Measurements from ENCODE around the genes CC2D2B and DNTT.

GRCh38 chr10:95183194-95184535 lies 10.4 kb upstream of the ACSM6 start:
CAGE:
- cytosol, long polyA minus RNA: no peak
- cytosol, long polyA plus RNA: no peak
- long polyA plus RNA: no peak
- nucleus, long polyA minus RNA: no peak
- nucleus, long polyA plus RNA: no peak

CAGE:
- cytosol, long polyA minus RNA: no peak
- cytosol, long polyA plus RNA: no peak
- long polyA plus RNA: no peak
- nucleus, long polyA minus RNA: no peak
- nucleus, long polyA plus RNA: no peak
Measured at GRCh38 chr10:95276272-95276564, 14.6 kb downstream of the PDLIM1 start.

DNA sequence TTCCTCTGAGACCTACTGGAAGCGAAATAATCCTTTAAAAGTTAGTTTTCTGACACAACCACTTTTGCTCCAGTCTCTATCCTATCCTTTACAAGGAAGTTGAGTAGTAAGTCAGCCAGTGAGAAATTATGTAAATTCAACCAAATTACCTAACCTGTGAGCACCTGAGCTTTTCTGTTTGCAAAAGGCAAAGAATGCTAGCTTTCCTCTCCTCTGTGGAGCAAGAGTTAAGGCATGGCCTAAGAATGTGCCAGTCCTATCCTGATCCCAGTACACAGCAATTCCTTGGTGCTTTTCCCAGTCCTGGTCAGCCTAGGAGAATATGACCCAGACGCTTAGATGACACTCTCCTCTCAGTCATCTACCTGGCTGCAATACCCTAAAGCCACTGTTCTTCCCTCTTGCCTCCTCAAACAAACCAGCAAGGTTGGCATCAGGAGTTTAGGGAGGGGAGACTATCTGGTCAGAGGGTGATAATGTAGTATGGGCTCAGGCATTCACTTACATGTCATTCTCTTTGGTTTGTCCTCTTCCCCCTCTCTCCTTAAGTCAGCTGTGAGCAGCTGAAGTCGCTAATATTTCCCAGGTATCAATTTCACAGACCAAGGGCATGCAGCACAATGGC lies 4.1 kb downstream of the PDLIM1 start:
CAGE:
- cytosol, long polyA minus RNA: no peak
- cytosol, long polyA plus RNA: no peak
- long polyA plus RNA: no peak
- nucleus, long polyA minus RNA: no peak
- nucleus, long polyA plus RNA: no peak

DNA sequence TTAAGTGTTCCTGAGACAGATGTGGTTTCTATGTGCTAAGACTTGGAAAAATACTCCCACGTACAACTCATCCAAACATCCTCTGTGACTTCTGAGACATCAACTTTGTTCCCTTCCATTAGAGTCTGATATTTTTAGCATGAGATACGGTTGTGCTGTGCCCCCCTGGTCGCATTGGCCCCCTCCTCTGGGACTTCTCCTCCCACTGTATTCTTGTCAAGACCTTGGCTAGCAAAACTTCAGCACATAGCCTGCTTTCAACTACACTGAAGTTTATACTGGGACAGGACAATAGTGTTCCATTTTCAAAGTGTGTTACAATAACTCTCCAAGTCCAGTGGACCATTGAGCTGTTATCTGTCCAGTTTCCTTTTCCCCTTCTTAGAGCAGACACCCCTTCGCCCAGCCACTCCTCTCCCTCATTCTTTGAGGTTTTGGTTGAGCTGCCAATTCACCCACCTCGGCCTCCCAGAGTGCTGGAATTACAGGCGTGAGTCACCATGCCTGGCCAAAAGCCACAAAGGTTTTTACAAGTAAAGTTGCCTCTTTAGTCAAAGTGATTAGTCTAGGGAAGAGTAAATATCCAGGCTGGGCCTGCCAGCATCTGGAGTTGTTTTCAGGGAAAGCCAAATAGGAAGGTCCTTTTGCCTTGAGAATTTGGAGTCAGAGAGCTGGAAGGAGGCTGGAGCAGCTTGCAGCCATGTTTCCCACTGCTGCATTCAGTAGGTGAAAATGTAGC lies 17.8 kb upstream of the PDLIM1 start:
CAGE:
- cytosol, long polyA minus RNA: no peak
- cytosol, long polyA plus RNA: no peak
- long polyA plus RNA: no peak
- nucleus, long polyA minus RNA: no peak
- nucleus, long polyA plus RNA: no peak

CAGE:
- cytosol, long polyA minus RNA: no peak
- cytosol, long polyA plus RNA: no peak
- long polyA plus RNA: no peak
- nucleus, long polyA minus RNA: no peak
- nucleus, long polyA plus RNA: no peak
Measured at GRCh38 chr10:95327325-95327878, 36.6 kb upstream of the PDLIM1 start.

GRCh38 chr10:95431836-95432415 lies 129.2 kb downstream of the SORBS1 start:
CAGE:
- cytosol, long polyA minus RNA: no peak
- cytosol, long polyA plus RNA: no peak
- long polyA plus RNA: no peak
- nucleus, long polyA minus RNA: no peak
- nucleus, long polyA plus RNA: no peak

CAGE:
- cytosol, long polyA minus RNA: no peak
- cytosol, long polyA plus RNA: no peak
- long polyA plus RNA: no peak
- nucleus, long polyA minus RNA: no peak
- nucleus, long polyA plus RNA: no peak
Measured at GRCh38 chr10:95446259-95446869, 114.8 kb downstream of the SORBS1 start.

DNA sequence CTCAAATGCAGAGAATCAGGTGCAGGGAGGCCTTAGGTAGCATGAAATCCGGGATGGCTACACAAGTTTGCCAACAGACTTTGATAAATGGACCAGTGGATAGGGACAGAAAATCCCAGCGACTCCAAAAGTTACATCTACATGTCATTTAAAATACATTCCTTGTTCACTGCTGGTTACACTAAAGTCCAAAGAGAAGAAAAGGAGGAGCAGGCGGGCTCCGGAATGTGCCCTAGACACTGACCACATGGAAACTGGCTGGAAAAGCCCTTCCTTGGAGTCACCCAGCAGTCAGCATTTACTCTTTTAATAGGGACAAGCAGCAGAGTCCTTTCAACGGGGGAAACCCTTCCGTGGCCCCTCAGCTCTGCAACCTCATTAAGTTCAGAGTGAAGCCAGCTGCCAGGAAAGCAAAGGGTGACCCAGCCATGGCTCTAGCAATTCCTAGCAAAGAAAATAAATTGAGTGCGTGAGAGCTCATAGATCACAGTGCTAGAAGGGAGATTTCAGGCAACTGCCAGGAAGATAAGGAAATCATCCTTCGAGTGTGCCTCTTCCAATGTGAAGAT lies 101.8 kb downstream of the SORBS1 start:
CAGE:
- cytosol, long polyA minus RNA: no peak
- cytosol, long polyA plus RNA: no peak
- long polyA plus RNA: no peak
- nucleus, long polyA minus RNA: no peak
- nucleus, long polyA plus RNA: no peak

DNA sequence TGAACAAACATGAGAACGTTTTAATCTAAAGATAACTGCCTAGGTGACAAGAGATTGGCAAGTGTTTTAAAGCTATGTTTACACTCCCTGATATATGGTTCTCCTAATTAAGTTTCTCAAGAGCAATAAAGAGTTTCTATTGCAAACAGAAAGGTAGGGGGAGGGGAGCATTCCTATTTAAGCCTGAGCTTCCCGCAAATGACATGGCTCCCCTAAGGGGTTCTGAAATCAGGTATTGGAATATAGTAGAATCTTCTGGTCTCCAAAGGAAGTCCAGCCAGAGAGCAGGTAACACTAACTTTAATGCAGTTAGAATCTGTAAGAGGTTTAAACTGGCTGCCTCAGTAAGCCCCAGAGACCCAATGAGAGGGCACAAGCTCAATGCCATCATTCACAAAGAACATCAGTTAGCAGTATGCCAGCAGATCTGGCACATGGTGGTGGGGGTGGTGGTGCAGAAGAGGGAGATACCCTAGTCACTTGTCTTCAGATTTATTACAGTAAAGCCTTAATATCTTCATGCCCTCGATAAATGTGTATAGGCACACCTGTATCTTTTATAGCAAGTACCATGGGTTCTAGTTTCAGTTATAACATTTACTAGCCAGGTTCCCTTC lies 86.3 kb downstream of the SORBS1 start:
CAGE:
- cytosol, long polyA minus RNA: no peak
- cytosol, long polyA plus RNA: no peak
- long polyA plus RNA: no peak
- nucleus, long polyA minus RNA: no peak
- nucleus, long polyA plus RNA: no peak

DNA sequence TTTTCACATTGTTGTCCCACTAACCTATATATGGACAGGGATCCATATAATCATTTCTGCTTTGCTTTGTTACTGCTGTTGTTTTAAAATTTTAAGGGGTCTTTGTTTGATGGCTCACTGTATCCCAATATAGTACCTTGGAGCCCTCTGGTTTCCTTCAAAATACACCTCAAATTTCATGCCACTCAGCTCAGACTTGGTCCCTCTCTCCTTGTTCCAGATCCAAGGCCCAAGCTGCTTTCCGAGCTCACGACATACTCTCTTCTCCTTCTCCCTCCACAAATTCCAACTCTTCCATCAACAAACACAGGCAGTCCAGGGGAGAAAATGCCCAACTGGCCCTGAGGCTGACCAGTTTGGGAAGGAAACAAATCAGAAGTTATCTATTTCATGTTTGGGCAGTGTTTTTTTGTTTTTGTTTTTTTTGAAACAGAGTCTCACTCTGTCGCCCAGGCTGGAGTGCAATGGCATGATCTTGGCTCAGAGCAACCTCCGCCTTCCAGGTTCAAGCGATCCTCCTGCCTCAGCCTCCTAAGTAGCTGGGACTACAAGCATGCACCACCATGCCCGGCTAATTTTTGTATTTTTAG lies 65.6 kb downstream of the SORBS1 start:
CAGE:
- cytosol, long polyA minus RNA: no peak
- cytosol, long polyA plus RNA: no peak
- long polyA plus RNA: no peak
- nucleus, long polyA minus RNA: no peak
- nucleus, long polyA plus RNA: no peak

DNA sequence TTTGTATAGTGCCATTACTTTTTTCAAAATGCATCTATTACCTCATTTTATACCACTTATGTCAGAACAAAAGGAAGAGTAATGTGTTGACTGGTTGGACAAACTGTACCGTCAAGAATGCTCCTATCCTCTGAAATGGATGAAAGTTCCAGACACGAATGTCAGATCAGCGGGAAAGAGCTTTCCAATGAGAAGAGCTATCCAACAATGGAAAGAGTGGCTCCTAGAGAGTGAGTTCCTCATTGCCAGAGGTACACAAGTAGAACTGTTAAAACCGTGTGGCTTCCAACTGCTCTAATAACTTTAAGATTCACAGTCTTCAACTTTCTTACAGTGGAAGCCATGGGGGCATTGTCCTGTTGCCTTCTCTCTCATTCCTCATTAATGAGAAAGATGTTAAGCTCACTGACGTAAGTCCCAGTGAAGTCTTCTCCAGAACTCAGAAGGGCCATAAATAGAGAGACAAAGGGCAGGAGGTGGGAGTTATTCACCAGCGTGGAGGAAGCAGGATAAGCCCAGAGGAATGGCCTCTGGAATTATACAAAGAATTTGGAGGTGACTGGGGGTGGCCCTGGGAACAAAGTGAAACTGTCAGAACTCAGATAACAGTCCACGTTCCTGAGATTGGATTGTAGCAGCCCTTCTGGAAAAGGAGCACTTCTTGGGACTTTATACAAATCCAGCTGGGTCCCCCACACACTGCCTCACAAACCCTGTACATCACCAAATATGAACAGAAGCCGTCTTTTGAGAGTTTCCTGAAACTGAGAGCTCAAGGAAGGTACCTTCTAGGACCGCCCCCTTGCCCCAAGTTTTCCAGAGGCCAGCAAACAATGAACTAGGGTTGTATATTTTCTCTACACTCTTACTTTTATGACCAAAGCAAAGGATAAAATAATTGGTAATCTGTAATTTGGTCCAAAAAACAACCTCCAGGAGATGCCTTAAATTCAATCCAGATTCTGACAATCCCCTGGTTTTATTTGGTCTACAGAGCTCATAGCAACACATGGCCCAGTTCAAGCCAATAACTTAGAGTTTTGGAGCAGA lies 52.4 kb downstream of the SORBS1 start:
CAGE:
- cytosol, long polyA minus RNA: no peak
- cytosol, long polyA plus RNA: no peak
- long polyA plus RNA: no peak
- nucleus, long polyA minus RNA: no peak
- nucleus, long polyA plus RNA: no peak

DNA sequence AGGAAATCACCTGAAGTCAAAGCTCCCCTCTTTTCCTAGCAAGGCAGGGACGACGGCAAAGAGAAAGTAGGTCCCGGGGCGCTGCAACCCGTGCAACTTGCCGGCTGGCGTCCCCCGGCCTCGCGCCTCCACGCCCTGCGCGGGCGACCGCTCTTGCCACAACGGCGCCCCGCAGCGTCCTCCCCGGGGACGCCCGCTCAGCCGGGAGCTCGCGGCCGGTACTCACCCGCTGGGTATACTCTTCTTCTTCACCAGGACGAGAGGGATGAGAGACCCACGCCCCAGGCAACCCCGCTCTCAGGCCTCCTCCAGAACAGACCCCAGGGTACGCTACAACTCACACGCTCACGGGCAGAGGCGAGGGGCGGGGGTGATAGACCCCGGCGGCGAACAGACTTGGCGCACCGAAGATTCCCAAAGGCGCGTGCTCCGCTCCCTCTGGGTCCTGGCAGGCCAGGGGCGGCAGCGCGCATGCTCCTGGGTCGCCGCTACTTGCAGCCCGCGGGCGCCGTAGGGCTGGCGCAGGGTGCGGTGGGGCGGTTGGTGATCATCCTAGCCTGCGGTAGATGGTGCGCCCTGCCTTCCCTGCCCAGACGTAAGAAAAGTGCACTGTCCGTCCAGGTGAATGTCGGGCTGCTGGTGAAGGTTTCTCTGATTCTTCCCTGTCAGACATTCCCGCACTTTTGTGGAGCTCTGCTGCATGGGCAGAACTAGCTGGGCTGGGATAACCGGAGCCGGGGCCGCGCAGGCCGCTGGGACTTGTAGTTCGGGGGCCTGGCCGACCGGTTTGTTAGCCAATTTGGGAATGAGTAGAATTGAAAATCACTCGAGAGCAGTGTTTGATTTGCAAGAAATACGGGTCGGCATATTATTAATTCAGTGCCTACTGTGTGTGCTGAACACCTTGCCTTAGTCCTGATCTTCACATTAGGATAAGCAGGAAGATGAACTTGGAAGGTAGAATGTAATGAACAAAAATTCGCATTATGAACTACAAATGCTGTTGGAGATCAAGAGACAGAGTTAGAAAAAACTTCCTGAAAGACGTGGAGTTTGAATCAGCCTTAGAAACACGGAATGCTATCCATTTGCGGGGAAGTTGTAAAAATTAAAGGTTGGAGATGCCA lies at the start of gene CC2D2B:
TSS of gene CC2D2B (plus strand) at position 539 of the 1,127 bp plus-strand sequence.
CAGE:
- cytosol, long polyA minus RNA: no peak
- cytosol, long polyA plus RNA: no peak
- long polyA plus RNA: no peak
- nucleus, long polyA minus RNA: start-site peak on the minus strand centred at position 436 of the sequence, 45 bp wide, 66 reads
- nucleus, long polyA plus RNA: no peak

GRCh38 chr10:96138513-96139168 lies 8.5 kb downstream of the ZNF518A start:
CAGE:
- cytosol, long polyA minus RNA: no peak
- cytosol, long polyA plus RNA: no peak
- long polyA plus RNA: no peak
- nucleus, long polyA minus RNA: no peak
- nucleus, long polyA plus RNA: no peak

DNA sequence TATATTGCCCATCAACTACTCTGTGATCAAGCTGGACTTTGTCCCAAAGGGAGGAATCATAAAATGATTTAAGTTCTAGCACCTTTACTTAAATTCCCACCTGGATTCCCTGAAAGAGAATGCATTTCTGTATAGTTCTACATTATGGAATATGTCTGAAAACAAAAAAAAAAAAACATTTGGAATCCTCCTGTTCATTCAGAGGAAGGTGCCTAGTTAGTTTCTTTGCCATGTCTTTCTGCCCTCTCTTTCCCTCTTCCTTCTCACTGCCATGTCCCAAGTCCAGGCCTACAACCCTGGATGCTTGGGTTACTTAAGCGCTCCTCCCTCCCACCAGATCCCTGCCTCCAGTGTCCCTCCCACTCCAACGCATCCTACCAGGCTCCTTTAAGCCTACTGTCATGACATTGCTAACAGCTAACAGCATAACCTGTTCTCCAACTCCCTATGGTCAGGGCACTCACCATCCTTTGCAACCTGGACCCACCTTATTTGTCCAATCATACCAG lies 2.1 kb downstream of the BLNK start:
CAGE:
- cytosol, long polyA minus RNA: no peak
- cytosol, long polyA plus RNA: no peak
- long polyA plus RNA: no peak
- nucleus, long polyA minus RNA: no peak
- nucleus, long polyA plus RNA: no peak

GRCh38 chr10:96304123-96304666 lies at the start of gene DNTT:
Gene DNTT, plus strand, starts transcription at chr10:96304434.
CAGE:
- cytosol, long polyA minus RNA: no peak
- cytosol, long polyA plus RNA: no peak
- long polyA plus RNA: no peak
- nucleus, long polyA minus RNA: no peak
- nucleus, long polyA plus RNA: no peak

GRCh38 chr10:96529982-96530970 lies 16.6 kb upstream of the TLL2 start:
CAGE:
- cytosol, long polyA minus RNA: no peak
- cytosol, long polyA plus RNA: no peak
- long polyA plus RNA: no peak
- nucleus, long polyA minus RNA: start-site peak on the minus strand at chr10:96530539-96530578, 273 reads
- nucleus, long polyA plus RNA: no peak

GRCh38 chr10:96740664-96741405 lies 20.5 kb upstream of the PIK3AP1 start:
CAGE:
- cytosol, long polyA minus RNA: no peak
- cytosol, long polyA plus RNA: no peak
- long polyA plus RNA: no peak
- nucleus, long polyA minus RNA: no peak
- nucleus, long polyA plus RNA: no peak

CAGE:
- cytosol, long polyA minus RNA: start-site peak on the plus strand at chr10:96984432-96984512, 10 reads
- cytosol, long polyA plus RNA: no peak
- long polyA plus RNA: no peak
- nucleus, long polyA minus RNA: no peak
- nucleus, long polyA plus RNA: no peak
Measured at GRCh38 chr10:96983796-96984711, 152.0 kb downstream of the LCOR start.

CAGE:
- cytosol, long polyA minus RNA: no peak
- cytosol, long polyA plus RNA: no peak
- long polyA plus RNA: no peak
- nucleus, long polyA minus RNA: no peak
- nucleus, long polyA plus RNA: no peak
Measured at GRCh38 chr10:97020666-97021437, 164.9 kb downstream of the SLIT1 start.

DNA sequence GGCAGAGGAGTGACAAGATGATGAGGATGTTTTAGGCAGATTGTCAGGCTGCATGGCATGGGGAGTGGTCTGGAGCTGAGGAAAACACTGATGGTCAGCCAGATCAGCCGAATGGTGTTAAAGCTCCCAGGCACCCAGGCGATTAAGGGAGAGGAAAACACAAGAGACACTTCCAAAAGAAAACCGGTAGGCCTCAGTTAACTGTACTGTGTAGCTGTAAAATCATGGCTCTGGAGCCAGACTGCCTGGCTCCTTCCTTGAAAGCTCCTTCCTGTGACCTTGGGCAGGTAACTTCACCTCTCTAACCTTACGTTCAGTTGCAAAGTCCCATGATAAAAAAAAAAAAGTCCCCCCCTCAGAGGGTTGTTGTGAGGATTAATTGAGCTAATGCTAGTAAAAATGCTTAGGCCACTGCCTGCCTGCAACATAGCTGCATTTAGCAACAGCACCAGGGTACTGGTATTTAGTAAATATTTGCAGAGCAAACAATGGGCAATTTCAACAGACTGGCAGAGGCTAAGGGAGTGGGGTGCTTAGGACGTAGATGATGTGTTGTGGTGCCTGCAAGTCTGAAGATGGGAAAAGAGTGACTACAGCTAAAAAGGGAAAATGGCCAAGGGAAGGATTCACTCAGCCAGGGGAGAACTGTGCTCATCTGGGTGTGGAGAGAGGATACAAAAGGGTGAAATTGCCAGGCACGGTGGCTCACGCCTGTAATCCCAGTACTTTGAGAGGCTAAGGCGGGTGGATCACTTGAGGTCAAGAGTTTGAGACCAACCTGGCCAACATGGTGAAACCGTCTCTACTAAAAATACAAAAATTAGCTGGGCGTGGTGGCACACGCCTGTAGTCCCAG lies 6.7 kb downstream of the FRAT2 start:
CAGE:
- cytosol, long polyA minus RNA: no peak
- cytosol, long polyA plus RNA: no peak
- long polyA plus RNA: no peak
- nucleus, long polyA minus RNA: no peak
- nucleus, long polyA plus RNA: no peak